Subcutaneous adipose tissue (tissue), 3 donors: ENCODE measurements around the genes VSTM4, CHAT, OGDHL, A1CF, ZWINT and UBE2D1.

GRCh38 chr10:49007991-49008399 lies 68.4 kb upstream of the LRRC18 start:
- PRO-cap = no peak
- RAMPAGE, long total RNA, 3 experiments = no peak in any of the 3 experiments

GRCh38 chr10:49094906-49095268 lies 20.4 kb downstream of the VSTM4 start:
- PRO-cap = no peak
- RAMPAGE, long total RNA, 3 experiments = no peak in any of the 3 experiments

- PRO-cap = unidirectional peak, minus-strand start at chr10:49115509; unidirectional peak, minus-strand start at chr10:49115565
- RAMPAGE, long total RNA, 3 experiments = start-site peak on the minus strand in 1 of 3 experiments, at chr10:49115481-49115497 at its widest, 63 reads per replicate
Observed at GRCh38 chr10:49115353-49116068, at the start of gene VSTM4. Gene VSTM4 (minus strand): TSS chr10:49115522.

DNA sequence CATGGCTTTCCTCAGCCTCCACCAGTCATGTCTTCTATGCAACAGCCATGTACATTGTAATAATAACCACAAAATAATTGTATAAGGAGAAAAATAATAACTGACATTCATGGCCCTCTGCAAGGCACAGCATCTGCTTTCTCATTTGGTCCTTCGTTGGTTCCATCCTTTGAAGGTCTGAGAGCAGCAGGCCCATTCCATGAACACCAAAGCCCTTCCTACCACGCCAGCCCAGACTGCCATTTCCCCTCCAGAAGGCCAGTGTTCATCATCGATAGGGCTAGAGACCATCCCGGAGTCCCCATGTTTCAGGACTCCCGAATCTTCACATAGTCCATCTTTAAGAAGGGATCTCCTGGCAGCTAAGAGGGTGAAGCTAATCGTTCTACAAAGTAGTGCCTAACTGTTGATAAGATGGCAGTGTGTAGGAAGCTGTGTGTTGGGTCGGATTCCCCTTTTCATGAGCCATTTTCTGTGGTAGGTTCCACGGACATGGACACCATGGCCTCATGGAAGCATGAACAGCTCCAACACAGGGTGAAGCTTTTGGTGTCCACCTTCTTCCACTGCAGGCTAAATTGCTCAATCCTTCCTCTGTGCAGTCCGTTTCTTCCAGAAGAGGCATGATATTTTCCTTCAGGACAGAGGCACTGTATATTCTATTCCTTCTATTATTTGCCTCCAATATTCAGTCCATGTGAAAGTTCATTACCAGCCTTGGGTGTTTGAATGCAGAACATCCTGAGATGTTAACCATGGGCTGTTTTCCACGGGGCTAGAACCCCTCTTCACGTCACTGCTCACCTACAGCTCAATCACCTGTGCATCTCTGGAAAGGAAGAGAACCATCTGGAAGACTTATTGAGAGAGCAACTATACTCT lies 21.5 kb upstream of the FAM170B start:
- PRO-cap = no peak
- RAMPAGE, long total RNA, 3 experiments = no peak in any of the 3 experiments

DNA sequence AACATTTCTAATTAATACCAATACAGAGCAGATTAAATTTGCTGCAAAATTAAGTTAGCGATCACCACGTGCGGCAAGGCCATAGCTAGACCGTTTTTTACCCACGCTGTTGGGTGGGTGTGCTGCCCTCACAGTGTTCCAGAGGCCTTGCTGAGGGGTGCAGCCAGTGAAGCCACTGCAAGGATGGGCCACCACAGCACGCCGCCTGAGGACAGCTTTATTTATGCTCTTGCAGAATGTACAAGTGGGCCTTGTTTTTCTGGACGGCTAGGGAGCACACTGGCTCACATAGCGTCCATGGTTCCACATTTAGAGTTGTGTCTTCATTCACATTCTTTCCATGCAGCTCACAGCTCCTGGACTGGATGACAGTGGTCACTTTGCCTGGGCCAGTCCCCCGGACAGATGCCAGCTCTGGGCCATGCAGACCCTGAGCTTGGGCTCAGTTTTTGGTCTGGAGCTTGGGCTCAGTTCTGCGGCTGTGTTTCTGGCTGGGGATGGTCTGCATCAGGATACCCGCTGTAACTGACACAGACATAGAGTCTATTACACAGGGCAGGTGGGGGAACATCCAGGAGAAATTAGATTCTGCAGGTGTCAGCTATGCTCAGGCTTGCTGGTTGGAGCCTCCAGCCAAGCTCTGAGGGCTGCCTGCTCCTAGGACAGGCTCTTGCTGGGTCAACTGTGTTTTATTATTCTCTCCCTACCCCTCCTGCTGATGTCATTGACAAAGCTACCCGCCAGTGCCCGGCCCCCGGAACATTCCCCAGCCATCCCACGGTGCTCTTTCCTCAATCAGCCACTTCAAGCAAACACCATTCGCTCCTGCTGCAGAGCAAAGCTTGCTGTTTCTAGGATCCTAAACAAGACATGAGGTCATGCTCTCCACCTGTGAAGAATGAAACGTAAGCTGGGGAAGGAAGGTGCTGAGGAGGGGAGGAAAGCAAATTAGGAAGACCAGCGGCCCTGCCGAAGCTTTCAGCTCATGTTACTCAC lies 2.4 kb upstream of the C10orf71 start:
- PRO-cap = no peak
- RAMPAGE, long total RNA, 3 experiments = no peak in any of the 3 experiments

GRCh38 chr10:49398358-49398749 lies 2.5 kb upstream of the DRGX start:
- PRO-cap = no peak
- RAMPAGE, long total RNA, 3 experiments = no peak in any of the 3 experiments

DNA sequence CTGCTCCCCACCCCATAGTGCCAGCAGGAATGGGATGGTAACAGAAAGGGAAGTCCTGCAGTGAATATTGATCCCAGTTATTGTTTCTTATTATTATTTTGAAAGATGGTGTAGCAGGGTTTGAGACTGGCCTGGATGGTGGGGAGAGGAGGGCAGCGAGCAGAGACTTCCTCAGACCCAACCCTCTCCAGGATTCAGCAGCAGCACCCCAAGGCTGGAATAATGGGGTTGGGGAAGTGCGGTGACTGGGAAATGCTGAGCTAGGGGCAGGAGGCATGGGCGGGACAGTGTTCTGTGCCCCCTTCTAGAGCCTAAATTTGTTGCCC lies at the start of gene CHAT:
CHAT (plus strand) TSS at position 251 of the 326 bp plus-strand sequence.
- PRO-cap = no peak
- RAMPAGE, long total RNA, 3 experiments = no peak in any of the 3 experiments

- PRO-cap = no peak
- RAMPAGE, long total RNA, 3 experiments = no peak in any of the 3 experiments
Observed at GRCh38 chr10:49761380-49762501, at the start of gene OGDHL. Gene OGDHL (minus strand): TSS chr10:49762323.

DNA sequence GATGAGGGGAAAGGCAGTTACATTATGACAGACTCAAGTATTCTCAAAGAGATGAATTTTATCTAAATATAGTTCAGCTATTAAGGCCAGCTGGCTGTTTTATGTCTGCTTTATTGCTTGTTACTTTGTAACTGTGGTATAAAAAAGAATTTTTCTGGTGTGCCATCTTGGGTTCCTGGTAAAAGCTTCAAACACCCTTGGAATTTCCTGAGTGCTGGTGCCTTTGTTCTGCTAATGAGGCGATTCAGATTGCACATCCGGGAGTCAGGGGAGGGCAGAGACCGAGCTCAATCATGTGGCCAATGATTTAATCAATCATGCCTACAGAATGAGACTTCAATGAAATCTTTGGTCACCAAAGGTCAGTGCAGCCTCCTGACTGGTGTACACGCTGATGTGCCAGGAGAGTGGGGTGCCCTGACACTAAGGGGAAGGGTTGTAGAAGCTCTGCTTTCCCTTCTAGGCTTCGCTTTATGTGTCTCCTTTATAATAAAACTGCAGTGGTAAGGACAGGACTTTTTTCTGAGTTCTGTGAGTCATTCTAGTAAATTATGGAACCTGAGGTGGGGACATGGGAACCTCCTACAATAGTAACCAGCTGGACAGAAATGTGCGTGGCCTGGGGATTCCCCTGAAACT lies 69.3 kb upstream of the OGDHL start:
- PRO-cap = no peak
- RAMPAGE, long total RNA, 3 experiments = no peak in any of the 3 experiments

- PRO-cap = no peak
- RAMPAGE, long total RNA, 3 experiments = no peak in any of the 3 experiments
Observed at GRCh38 chr10:50248187-50248615, 3.1 kb downstream of the ASAH2 start.

DNA sequence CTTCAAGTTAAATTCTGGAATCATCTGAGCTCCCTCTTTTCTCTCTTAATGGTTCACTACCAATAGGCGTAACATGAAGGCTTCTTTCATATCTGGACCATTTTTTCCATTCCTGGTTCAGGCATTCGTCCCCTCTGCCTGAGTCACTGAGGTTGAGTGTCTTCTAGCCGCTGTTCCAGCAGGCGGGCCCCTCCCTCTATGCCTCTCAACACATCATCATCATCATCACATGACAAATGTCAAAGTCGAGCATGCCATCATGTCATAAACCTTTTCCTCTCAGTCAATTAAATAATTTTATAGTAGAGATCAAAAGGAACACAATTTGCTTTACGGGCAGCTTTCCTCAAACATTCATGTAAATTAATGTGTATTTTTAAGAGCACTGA lies 168.9 kb upstream of the ASAH2 start:
- PRO-cap = no peak
- RAMPAGE, long total RNA, 3 experiments = no peak in any of the 3 experiments

GRCh38 chr10:50884283-50884838 lies 1.1 kb downstream of the A1CF start:
- PRO-cap = no peak
- RAMPAGE, long total RNA, 3 experiments = no peak in any of the 3 experiments

DNA sequence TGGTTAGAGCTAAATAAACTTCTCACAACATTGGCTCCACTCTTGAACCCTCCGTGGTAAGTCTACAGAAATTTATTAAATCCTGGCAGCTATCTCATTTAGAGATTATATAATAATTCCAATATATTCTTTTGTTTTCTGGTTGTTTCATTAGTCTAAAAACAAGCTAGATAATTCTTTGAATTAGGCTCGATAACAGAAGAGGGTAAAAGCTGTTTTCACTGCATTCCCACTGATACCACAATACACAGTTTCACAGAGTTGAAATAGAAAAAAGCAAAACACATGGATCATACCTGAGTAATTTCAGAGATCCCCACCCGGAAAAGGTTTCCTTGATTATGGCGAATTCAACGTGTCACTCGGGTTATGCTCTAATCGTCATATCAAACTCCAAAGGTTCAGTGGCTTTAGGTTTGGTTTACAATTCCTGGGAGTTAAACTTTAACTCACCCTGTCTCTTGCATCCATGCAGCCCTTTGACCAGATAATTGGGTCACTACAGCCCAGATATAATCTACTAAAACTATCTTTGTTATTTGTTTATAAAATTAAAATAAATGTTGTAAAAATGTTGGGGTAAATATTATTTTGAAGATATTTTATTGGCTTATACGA lies at the start of gene A1CF:
A1CF (minus strand) TSS at position 343 of the 618 bp plus-strand sequence.
- PRO-cap = no peak
- RAMPAGE, long total RNA, 3 experiments = no peak in any of the 3 experiments

DNA sequence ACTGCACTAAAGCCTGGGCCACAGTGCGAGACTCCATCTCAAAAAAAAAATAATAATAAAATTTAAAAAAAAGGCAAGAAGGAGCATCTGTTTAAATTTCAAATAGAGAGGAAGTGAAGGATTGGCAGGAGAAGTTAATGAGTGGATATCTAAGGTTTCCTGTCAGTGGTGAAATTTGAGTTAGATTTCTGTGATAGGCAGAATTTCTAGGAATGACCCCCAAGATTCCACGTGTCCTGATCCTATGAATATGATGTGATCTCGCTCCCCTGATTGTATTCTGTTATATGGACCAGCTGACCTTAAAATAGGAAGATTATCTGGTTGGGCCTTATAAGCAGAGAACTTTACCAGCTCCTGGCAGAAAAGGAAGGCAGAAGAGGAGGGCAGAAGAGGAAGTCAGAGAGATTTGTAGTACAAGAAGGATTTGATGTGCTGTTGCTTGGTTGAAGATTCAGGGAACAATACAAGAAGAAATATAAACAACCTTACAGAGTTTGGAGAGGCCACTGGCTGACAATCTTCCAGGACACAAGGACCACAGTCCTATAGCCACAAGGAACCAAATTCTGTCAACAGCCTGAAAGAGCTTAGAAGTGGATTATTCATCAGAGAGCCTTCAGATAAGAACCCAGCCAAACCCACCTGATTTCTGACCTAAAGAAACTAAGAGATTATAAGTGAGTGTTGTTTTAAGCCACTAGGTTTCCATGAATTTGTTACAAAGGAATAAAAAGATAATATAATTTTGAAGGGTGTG lies 145.6 kb downstream of the PRKG1 start:
- PRO-cap = no peak
- RAMPAGE, long total RNA, 3 experiments = no peak in any of the 3 experiments

DNA sequence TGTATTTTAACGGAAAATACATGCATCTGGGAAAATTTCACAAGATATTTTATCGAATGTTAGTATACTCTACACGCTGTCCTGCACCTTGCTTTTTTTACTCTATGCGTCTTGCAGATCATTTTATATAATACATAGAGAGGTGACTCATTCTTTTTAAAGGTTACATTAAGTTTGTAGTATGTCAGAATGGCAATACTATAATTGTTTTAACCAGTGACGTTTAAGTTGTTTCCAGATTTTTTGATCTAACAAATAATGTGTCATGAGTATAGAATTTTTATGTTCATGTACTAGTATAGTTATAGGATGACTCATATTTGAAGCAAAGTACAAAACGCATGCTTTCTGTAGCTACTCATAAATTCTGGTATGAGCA lies 4.8 kb downstream of the DKK1 start:
- PRO-cap = no peak
- RAMPAGE, long total RNA, 3 experiments = no peak in any of the 3 experiments

- PRO-cap = no peak
- RAMPAGE, long total RNA, 3 experiments = no peak in any of the 3 experiments
Observed at GRCh38 chr10:53029895-53030811, 257.6 kb upstream of the MBL2 start.

GRCh38 chr10:56360890-56361854 lies at the start of gene ZWINT:
Gene ZWINT (minus strand): TSS chr10:56361259.
- PRO-cap = bidirectional peak, plus-strand start at chr10:56361481, minus-strand start at chr10:56361226
- RAMPAGE, long total RNA, 3 experiments = start-site peak on the minus strand in 3 of 3 experiments, at chr10:56361243-56361275 at its widest, 25 to 70 reads per replicate

DNA sequence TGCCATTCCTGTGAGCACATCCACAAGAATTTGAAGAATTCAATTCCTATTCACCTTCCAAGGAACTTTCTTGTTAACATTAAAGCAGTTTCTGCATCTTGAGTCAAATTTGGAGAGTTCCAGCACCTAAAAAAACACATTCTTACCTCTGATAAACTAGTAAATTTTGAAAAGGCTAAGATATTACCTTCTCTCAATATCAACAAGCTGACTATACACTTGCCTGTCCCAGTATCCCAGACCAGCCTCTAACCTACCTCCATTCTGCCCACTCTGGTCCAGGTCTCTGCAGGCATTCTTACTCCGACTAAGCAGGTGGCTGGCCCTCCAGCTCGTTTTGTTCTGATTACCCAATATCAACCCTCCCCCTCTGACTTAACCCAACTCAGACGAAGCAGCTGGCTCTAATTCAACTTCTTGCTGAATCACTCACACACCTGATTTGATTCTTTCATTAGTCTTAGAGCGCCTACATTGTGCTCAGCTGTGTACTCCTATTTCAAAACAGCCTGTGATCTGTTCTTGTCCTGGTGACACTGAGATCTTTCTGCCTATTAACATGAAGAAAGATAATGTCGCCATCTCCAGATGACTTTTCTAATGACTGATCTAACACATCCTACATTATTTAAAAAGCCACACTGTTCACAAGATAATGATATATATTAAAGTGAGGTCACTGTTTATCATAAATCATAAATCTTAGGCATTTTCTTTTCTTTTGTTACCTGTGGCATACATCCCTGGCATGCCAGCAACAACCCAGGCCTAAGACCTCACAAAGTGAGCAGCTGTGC lies 275.0 kb downstream of the IPMK start:
- PRO-cap = no peak
- RAMPAGE, long total RNA, 3 experiments = no peak in any of the 3 experiments

DNA sequence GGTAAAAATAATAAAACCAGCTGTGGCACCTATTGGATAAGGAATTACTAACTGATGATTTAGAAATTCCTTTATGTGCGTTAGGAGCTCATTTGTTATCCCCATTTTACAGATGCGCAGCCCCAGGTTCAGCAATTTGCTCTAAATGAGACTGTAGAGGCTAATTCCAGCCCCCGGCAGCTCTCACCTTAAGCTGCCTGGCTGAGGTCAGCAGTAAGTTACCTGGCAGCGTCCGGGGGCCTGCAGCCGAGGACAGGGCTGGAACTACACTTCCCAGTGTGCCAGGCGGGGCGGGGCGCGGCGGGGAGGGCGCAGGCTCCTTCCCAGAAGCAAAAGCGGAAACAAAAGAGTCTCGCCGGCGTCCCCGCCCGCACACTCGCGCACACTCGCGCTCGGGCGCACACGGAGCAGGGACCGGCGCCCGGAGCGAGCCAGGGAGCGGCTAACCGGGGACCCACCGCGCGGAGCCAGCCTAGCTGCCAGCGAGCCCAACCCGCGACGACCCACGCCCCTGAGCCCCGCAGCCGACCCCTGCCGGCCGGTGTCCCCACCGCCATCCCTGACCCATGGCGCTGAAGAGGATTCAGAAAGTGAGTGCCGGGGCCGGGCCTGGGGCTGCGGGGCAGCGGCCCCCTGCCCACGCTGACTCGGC lies at the start of gene UBE2D1:
UBE2D1 (plus strand) TSS at position 371 of the 652 bp plus-strand sequence.
- PRO-cap = unidirectional peak, plus-strand start at position 347 of the sequence
- RAMPAGE, long total RNA, 3 experiments = start-site peak on the plus strand in 2 of 3 experiments, centred at positions 375 to 400 of the sequence, 14 to 19 reads per replicate

DNA sequence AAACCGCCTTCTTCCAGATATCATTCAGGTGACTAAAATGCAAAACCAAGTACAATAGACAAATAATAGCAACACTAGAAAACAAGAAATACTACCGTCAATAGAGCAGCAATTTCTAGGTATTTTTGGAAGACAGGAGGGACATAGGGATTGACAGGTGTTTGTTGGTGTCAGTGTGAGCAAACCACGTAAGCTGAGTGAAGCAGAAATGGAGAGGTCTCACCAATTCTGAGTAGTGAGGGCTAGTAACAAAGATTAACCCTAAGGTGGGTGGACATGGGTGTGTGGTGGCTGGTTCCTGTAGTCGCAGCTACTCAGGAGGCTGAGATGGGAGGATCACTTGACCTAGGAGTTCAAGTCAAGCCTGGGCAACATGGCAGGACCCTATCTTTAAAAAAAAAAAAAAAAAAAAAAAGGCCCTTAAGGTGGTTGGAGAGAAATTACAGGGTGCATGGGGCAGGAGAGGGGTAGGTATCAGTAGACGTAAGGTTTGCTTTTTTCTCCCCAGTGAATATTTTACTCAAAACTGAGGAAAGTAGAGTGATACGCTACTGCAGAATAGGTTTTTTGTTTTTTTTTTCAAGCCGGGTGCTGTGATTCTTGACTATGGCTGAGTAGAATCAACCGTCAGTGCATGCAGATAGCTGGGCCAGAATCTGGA lies 14.9 kb downstream of the TFAM start:
- PRO-cap = no peak
- RAMPAGE, long total RNA, 3 experiments = no peak in any of the 3 experiments